Psoas muscle (tissue), 2 donors: ENCODE data around the genes SKIC8 and IREB2.

DNA sequence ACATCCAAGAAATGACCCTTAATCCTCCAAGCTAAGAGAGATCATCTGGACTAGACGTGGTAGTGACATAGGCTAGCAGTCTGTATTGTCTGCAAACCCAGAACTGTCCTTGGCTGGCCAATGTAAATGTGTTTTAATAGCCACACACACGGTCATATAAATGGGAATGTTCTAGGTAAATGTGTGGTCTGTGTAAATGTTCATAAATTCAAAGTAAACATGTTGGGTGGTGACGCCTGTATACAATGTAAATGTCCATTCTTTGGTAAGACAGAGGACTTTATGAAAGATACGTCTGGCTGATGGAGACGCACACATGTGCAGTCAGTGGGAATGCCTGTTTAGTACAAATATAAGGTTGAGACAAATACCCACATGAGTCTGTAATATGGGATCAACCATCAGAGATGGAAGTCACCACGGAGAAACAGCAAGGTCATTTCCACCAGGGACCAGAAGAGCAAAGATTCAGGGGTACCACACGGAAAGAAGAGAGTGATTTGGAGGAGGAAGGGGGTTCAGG is 16.4 kb upstream of the LINGO1 start:
- PRO-cap, 2 experiments = no peak in any of the 2 experiments

GRCh38 chr15:77890830-77891467 is 186.6 kb downstream of the TBC1D2B start:
- PRO-cap, 2 experiments = no peak in any of the 2 experiments

DNA sequence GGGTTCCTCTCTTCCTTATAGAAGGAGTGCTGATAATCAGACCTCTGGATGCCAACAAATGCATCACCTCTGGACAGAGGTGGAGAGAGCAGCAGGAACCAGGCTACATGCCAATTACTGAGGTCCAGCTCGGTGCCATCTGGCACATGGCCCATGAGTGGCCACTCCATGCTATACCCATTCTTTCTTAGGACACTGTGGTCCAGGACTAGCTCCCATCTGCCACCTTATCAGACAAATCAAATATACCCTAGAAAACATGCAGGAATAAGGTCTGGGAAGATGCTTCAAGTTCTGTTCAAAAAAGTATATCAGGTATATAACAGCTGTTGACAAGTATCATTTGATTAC is 60.6 kb downstream of the TBC1D2B start:
- PRO-cap, 2 experiments = no peak in any of the 2 experiments

DNA sequence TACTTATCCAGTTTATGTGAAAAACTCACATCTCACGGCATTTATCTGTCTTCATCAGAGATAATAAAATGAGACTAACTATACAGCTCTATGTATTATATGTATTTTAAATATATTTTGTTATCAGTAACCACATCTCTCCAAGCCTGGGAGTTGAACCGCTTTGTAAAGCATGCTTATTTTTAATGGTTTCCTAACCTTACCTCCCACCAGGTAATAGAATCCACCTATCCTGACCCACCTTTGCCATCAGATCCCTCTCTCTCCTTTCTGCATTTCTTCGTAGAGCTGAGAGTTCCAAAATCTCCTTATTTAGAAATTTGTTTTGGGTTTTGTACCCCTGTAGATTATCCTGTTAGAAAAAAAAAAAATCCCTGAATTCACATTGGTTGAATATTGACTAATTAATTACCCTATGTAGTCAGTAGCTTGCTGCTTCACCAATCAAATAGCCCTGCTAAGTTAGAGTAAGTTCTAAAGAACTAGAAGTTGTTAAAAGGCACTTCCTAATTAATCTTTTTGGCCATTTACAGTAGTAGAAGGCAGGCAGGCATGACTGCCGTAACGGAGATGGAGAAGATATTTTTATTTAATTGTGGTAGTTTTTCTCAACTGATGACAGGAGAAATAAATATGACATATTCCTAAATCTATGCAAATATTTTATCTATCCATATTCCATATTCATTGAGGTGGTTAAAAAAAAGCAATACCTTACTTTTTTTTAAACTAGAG is 59.7 kb downstream of the TBC1D2B start:
- PRO-cap, 2 experiments = no peak in any of the 2 experiments

DNA sequence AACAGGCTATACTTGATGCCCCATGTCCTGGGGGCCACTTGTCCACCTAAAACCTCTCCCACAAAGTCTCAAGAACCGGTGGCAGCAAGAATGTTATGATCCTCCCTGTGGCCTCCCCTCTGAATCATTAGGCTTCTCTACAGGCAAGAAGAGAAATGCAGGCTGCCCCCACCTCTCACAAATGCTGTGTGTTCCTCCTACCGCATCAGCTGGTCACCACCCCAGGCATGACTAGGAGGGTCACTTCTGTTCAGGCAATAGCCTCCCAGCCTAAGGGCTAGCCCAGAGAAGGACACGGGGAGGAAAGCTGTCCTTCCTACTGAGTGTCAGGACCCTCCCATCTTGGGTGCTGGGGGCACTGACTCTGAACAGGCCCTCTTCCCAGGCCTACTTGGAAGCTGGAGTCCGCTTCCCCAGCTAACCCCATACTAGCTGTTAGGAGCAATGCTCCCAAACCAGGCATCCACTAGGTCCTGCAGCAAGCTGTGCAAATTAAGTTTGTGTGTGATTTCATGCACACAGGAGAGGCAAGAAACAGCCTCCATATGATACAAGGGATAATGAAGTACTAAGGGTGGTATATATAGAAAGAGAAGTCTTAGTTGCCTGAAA is 54.1 kb downstream of the TBC1D2B start:
- PRO-cap, 2 experiments = no peak in any of the 2 experiments

DNA sequence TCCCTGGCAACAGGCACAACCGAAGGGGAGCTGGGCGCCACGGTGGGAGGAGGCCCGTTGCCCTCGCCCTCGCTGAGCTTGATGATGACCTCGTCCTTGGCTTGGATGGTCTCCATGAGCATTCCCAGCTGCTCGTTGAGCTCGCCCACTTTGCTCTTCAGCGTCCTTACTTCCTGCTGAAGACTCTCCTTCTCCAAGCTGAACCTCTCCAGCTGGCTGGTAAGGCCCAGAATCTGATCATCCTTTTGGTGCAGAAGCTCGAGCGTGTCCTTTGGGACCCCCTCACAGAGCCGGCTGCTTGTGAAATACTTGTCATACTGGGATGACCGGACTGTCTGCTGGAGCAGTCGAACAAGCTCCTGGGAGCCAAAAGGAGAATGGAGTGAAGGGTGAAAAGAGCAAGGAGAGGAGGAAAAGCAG is 53.3 kb downstream of the TBC1D2B start:
- PRO-cap, 2 experiments = no peak in any of the 2 experiments

DNA sequence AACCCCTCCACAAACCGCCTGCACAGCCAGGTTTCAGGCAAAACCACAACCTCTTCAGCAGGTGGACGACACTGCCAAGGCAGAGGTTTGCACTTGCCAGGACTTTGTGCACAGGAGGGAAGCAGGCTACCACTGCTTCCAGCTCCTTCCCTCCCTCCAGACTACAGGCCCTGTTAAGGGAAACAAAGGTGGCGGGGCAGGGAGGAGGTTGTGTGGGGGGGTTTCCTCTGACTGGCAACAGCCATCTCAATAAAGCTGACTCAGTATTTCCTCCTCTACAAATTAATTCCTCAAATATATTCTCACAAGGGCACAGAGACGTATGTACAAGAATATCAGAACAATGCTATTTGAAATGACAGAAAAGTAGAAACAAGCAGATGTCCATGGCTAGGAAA is 42.1 kb downstream of the TBC1D2B start:
- PRO-cap, 2 experiments = no peak in any of the 2 experiments

DNA sequence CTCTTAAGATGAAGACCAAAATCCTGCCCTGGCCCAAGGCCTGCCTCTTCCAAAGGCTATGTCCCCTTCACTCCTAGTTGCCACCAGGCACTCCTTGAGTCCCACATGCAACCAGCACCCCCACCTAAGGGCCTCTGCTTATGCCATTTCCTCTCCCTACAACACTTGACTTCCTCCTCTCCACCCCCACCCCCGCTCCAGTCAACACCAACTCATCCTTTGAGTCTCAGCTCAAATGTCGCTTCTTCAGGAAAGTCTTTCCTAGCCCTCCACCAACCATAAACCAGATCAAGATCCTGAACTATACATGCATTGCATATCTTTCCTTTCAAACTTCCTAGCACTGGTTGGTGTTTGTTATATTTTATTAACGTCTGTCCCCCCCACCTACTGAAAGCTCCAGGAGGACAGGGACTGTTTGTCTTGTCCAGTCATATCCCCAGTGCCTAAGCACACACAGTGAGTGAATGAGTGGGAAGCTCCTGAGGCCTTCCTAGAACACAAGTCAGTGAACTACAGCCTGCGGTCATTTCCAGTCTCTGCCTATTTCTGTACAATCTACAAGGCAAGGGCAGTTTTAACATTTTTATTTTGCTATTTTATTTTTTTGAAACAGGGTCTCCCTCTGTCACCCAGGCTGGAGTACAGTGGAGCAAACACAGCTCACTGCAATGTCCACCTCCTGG is 7.3 kb downstream of the TBC1D2B start:
- PRO-cap, 2 experiments = no peak in any of the 2 experiments

DNA sequence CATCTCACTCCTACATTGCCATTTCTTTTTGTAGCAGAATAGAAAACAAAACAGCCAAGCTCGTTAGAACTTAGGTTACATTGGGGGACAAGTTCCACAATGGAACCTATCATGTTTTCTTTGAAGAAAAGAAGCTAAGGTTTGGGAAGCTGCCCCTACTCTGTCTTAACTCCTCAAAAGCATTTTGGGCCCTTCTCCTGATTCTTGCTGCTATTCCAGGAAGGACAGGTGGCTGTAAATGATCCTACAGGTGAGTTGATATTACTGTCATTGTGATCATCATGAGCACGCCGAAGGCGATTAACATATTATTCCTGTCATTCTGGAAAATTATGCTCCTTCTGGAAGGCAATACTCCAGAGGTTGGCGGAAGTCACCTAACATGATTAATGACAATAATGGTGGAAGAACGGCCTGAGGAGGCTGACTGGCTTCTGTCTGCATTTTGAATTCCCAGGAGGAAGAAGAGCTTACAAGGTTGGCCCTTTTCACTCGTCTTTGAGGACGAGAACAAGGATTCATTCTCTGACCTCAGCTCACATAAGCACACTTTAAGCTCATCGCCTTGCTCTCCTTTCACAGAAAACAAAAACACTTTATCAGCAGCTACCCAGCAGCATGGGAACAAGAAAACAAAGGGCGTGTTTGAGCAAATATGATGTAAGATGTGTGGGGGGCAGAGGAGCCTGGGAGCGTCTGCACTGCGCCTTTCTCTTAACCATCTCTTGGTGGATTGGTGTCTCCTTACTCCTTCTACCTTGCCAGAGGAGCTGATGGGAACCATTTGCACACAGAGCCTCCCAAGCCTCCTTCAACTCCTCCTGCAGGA is 23.2 kb downstream of the ACSBG1 start:
- PRO-cap, 2 experiments = no peak in any of the 2 experiments

- PRO-cap, 2 experiments = no peak in any of the 2 experiments
Measured at GRCh38 chr15:78213288-78213596, 21.1 kb downstream of the ACSBG1 start.

- PRO-cap, 2 experiments = peak in 2 of 2 experiments; most common plus-strand start chr15:78299718 (in 2); most common minus-strand start chr15:78299609 (in 2)
Measured at GRCh38 chr15:78298838-78300103, at the start of gene SKIC8. TSS of gene SKIC8 (minus strand) at chr15:78299609.

GRCh38 chr15:78306375-78306948 is 7.1 kb upstream of the SKIC8 start:
- PRO-cap, 2 experiments = no peak in any of the 2 experiments

- PRO-cap, 2 experiments = peak in 2 of 2 experiments; most common plus-strand start chr15:78438216 (in 2); most common minus-strand start chr15:78437959 (in 1)
Measured at GRCh38 chr15:78437405-78438374, at the start of gene IREB2. TSS of gene IREB2 (plus strand) at chr15:78438216.

DNA sequence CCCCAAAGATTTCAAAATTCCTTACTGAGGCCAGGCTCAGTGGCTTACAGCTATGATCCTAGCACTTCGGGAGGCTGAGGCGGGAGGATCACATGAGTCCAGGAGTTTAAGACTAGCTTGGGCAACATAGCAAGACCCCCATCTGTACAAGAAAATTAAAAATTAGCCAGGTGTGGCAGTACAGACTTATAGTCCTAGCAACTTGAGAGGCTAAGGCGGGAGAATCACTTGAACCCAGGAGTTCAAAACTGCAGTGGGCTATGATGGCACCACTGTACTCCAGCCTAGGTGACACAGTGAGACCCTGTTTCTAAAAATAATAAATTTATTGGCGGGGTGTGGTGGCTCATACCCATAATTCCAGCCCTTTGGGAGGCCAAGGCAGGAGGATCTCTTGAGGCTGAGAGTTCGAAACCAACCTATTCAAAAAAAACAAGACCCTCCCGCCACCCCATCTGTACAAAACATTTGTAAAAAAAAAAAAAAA is 29.7 kb upstream of the HYKK start:
- PRO-cap, 2 experiments = no peak in any of the 2 experiments

- PRO-cap, 2 experiments = no peak in any of the 2 experiments
Measured at GRCh38 chr15:78497998-78498437, 9.4 kb upstream of the HYKK start.

- PRO-cap, 2 experiments = no peak in any of the 2 experiments
Measured at GRCh38 chr15:78507794-78508169, 405 bp downstream of the HYKK start.

GRCh38 chr15:78552711-78553317 is 12.5 kb upstream of the CHRNA5 start:
- PRO-cap, 2 experiments = no peak in any of the 2 experiments

GRCh38 chr15:78810033-78811092 is 901 bp downstream of the ADAMTS7 start:
- PRO-cap, 2 experiments = no peak in any of the 2 experiments

- PRO-cap, 2 experiments = no peak in any of the 2 experiments
Measured at GRCh38 chr15:78906667-78907746, 34.3 kb downstream of the MORF4L1 start.

- PRO-cap, 2 experiments = no peak in any of the 2 experiments
Measured at GRCh38 chr15:78932002-78933273, 12.4 kb downstream of the CTSH start.